Smooth muscle cell (in vitro differentiated cells): ENCODE measurements around the gene ANKDD1B.

- RAMPAGE, long total RNA, result no peak
These were observed 40.5 kb downstream of the TMEM174 start for GRCh38 chr5:73213246-73214081.

- RAMPAGE, long total RNA, result no peak
These were observed 11.4 kb downstream of the FOXD1 start for GRCh38 chr5:73436799-73437995.

DNA sequence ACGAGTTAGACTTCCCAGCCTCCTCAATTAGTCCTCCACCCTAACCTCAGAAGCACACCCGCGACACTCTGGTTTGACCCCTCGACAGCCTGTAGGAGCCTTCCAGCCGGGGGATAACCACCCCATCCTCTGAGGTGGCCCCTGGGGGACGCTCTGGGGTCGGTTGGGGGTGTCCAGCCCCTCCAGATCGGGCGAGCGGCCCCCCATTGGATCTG is 348 bp upstream of the FOXD1 start:
- RAMPAGE, long total RNA, result no peak

DNA sequence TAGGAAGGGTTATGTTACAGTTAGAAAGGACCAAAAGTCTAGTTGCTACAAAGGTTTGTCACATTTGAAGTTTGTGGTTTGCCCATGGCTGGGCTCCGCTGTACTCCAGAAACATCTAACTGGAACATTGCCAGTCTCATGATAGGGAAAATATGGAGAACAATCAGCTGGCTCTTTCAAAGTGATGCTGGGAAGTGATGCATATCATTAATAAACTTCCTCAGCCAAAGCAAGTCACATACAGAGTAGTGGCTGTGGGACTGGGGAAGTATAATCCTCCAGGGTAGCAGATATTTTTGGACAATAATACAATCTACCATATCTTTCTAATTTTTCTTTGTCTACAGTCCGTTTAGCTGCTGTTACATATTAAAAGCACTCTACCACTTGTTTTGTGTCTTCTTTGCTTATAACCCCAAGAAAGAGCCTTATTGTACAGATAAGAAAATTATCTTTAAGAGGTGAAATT is 8.9 kb downstream of the BTF3 start:
- RAMPAGE, long total RNA, result no peak

DNA sequence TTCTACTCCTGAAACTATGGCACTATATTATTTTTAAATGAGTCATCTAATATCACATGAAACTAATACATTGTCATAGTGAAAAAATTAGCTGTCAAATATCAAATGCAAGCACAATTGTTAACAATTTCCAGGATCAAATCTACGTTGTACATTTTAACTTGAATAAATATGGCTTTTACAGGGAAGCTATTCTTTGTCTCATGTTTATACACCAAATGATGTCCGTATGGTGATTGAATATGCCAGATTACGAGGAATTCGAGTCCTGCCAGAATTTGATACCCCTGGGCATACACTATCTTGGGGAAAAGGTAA is 28.2 kb downstream of the HEXB start:
- RAMPAGE, long total RNA, result no peak

DNA sequence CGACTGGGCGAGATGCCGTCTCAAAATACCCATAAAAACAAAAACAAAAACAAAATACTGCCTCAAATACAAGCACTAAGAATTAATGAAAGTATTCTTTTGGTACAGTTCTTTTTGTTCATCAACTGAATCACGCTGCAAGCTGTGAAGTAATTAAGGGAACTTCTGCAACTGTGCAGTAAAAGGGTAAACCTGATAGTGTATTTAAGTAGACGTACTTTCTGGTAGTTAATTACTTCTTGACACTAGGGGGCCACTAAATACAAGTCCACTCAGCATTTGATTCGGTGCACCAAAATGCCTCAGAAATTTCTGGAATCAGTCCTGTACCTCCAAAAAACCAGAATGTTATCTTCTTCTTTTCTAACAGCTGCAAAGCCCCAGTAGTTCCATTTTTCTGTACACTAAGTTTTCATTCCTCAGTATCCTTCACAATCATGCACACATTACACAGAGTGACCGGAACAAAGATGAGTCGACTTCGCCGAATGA is 589 bp downstream of the GFM2 start:
- RAMPAGE, long total RNA, result no peak

- RAMPAGE, long total RNA, result no peak
These were observed 51.9 kb upstream of the FAM169A start for GRCh38 chr5:74917999-74918645.

DNA sequence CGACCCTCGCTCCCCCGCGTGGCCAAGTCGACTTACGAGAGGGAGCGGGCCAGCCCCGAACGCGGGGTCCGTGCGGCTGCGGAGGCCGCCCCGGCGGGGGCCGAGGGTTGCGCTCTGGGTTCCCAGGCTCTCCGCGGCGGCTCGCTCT is 995 bp upstream of the GCNT4 start:
- RAMPAGE, long total RNA, result no peak

GRCh38 chr5:75277480-75277994 is 40.9 kb upstream of the ANKRD31 start:
- RAMPAGE, long total RNA, result no peak

DNA sequence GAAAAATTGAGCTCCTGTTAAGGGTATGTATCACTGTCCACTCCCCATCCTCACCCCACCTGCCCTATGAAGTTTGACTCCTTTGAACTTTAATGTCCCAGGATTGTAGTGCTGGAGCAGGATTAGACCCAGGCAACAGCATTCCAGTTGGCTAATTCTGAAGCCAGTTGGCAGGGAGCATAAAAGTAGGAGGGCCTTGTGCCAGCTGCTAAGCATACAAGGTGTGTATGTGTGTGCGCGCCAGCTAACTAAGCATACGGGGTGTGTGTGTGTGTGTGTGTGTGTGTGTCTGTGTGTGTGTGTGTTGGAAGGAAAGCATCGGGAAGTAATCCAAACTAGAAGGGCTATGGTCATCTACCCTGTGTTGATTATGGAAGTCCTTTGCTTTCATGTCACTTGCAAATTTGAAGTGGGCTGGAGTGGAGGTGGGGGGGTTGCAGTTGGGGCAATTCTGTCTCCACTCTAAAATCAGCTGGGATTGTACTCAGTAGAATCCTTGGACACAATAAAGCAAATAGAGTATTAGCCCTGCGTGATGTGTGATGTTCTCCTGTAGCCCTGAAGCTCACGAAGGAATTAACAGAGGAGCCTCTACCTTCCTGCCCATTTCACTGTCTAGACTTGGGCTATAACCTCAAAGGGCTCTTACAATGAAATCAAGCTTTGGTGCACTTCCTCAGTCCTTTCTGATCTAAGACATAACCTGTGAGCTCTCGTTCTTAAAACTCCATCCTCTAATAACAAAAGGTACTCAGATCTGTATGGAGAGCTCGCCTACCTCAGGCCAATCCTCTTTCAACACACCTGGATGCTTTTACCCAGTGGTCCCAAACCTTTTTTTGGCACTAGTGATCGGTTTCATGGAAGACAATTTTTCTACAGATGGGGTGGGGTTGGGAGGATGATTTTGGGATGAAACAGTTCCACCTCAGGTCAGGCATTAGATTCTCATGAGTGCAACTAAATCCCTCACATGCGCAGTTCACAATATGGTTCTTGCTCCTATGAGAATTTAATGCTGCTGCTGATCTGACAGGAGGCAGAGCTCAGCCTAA is 27.0 kb downstream of the HMGCR start:
- RAMPAGE, long total RNA, result no peak

DNA sequence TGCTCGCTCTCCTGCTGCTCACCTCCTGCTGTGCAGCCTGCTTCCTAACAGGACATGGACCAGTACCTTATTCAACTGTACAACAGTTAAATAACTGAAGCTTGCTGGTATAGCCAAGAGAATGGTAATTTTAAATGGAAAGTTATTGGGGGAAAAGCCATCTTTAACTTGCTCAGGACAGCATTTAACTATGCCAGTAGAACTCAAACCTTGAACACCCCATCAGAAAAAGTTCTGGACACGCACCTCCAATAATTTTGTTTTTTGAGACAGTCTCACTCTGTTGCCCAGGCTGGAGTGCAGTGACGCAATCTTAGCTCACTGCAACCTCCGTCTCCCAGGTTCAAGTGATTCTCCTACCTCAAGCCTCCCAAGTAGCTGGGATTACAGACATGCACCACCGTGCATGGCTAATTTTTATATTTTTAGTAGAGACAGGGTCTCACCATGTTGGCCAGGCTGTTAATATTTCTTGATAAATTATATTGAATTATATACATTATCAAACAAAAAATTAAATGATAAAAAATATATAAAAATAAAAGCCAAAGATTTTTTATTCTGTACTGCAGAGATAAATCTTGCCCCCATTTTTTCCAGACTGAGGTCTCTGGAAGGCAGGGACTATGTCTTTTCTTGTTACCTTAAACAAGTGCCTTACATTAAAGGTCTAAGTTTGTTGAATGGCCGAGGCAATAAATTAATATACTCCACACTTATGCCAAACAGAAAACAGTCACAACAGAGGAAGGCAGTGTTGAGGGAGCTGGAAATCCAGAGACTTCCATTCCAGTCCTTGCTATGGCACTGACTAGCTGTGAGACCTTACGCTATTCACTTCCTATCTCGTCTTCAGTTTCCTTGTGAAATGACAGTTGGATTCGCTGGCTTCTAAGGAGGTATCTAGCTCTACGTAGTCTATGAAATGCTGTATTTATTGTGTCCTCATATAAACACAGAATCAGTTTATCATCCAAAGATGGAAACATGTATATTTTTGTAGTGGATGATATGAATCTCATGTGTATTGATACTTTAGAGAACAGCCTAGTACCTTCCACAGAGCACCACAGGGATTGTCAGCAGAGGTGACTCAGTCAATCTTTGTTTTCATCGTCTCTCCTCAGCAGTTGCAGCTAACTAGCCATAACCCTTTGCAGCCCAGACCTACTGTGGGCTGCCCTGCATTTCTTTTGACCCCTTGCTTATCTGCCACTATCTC is 28.2 kb downstream of the HMGCR start:
- RAMPAGE, long total RNA, result no peak

DNA sequence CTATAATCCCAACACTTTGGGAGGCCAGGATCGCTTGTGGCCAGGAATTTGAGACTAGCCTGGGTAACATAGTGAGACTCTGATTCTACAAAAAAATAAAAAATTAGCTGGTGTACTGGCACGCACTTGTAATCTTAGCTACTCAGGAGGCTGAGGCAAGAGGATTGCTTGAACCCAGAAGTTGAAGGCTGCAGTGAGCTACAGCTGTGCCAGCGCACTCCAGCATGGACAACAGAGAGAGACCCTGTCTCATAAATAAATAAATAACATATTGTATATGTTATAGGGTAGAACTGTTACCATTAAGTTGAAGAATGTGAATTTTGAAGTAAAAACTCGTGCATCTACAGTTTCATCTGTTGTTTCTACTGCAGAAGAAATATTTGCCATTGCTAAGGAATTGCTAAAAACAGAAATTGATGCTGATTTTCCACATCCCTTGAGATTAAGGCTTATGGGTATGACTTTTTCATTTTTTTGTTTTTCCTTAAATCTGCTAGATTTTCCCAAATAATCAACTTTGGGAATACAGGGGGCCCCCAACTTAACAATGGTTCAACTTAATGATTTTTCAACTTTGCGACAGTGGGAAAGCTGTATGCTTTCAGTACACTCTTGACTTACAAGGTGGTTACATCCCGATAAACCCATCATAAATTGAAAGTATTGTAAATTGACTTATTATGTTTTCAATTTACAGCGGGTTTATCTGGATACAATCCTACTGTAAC is 17.5 kb upstream of the ANKDD1B start:
- RAMPAGE, long total RNA, result no peak

- RAMPAGE, long total RNA, result no peak
These were observed at the start of gene ANKDD1B for GRCh38 chr5:75611262-75612058. TSS of gene ANKDD1B (plus strand) at chr5:75611453.

DNA sequence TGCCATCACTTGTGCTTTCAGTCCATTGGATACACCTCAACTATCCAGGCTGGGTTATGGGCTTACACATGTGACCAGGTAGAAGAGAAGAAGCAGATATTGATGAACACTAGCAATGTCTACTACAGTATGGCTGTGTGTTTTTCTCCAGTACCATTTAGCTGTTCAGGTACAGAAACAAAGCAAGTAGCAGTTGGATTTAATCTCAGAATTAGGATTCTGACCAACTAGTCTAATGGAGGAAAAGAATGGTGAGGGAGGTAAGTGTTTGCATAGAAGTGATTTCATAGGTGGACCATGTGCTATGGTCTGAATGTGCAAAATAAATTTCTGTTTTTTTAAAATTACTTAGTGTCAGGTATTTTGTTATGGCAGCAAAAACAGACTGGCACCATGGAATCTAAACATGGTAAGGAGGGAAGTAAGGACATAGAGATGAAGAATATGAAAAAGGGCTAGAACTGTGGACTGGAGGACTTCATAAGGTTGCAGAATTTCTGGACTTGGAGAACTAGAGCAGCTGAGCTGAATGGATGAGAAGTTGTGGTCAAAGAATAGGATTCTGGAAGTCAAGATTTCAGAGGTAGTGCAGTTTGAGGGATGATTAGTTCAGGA is 3.5 kb downstream of the ANKDD1B start:
- RAMPAGE, long total RNA, result no peak

DNA sequence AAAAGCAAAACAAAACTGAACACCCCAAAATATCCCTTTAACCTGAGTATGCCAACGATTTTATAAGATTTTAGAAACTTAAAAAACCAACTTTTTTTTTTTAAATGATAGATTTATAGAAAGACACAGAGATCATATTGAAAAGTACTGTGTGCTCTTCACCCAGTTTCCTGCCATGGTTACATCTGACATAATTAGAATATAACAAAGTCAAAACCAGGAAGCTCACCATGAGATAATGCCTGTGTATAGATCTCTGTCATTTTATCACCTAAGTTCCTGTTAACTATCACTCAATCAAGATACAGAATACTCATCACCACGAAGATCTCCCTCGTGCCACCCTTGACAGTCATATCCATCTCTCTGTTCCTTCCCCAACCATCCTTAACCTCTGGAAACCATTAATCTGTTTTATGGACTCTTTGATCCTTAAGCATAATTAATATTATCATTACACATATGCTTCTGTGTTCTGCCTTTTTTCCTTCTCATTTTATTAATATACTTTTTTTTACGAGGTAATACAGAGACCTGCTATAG is 39.1 kb downstream of the POC5 start:
- RAMPAGE, long total RNA, result no peak

DNA sequence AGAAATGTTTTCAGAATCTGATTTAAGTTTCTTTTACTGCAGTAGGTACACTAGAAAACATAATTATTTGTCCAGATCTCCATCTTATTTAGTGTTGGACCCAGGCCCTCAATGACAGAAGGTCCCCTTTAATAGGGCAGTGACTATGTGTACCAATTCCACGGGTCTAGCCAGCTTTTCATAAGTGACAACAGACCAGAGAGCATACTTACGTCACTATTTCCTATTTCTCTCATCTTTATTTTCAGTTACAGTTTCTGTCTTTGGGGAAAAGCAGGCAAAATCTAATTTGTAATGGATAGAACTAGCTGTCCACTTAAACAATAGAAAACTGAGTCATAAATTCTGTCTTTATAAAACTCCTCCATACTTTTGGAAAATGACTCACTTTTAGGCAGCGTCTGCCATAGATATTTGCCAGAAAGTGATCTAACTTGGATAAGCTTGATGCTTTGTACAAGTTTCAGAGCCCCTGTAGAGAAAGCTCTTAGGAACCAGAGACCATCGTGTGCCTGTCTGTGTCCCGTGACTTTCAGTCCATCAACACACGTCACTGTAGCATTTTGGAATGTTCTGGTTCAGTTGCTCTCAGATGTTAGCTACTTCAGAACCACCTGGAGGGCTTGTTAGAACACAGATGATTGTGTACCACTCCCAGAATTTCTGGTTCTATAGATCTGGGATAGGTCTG is 101.9 kb downstream of the F2RL2 start:
- RAMPAGE, long total RNA, result no peak

- RAMPAGE, long total RNA, result no peak
These were observed 12.7 kb upstream of the F2RL1 start for GRCh38 chr5:76806037-76806662.

DNA sequence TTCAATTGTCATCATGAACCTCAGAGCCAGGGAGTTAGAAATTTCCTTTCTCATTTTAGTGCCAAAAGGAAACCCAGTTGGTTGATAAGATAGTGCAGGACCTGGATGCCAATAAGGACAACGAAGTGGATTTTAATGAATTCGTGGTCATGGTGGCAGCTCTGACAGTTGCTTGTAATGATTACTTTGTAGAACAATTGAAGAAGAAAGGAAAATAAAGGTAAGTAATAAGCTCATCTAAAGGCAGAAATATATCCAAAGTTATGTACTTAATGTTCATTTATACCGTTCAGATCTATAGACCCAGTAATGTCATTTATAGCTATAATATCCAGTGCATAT is 27.8 kb downstream of the S100Z start:
- RAMPAGE, long total RNA, result no peak

- RAMPAGE, long total RNA, result no peak
These were observed 1.2 kb downstream of the ZBED3 start for GRCh38 chr5:77085914-77086225.

DNA sequence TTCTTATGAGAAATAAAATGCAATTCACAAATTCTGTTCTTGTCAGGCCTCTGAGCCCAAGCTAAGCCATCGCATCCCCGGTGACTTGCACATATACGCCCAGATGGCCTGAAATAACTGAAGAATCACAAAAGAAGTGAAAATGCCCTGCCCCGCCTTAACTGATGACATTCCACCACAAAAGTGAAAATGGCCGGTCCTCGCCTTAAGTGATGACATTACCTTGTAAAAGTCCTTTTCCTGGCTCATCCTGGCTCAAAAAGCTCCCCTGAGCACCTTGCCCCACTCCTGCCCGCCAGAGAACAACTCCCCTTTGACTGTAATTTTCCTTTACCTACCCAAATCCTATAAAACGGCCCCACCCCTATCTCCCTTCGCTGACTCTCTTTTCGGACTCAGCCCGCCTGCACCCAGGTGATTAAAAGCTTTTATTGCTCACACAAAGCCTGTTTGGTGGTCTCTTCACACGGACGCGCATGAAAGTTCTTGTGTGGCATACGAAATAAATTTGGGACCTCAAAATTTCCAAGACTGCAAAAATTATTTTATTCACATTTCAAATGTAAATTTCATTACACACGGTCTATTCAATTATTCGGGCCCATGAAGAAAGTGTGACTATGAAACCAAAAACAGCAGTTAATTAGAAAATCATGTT is 1.0 kb downstream of the WDR41 start:
- RAMPAGE, long total RNA, result no peak